Measurements from ENCODE around the gene NXNL1.

- PRO-cap: no peak
CAGE:
- cytosol, long polyA plus RNA: no peak
- long polyA plus RNA: no peak
- nucleus, long polyA plus RNA: no peak
Observed at GRCh38 chr19:16198112-16198742, 516 bp downstream of the AP1M1 start.

- PRO-cap: no peak
CAGE:
- cytosol, long polyA plus RNA: no peak
- long polyA plus RNA: no peak
- nucleus, long polyA plus RNA: no peak
Observed at GRCh38 chr19:16325192-16325565, 553 bp downstream of the KLF2 start.

GRCh38 chr19:16347632-16347882 lies 22.9 kb downstream of the KLF2 start:
- PRO-cap: no peak
CAGE:
- cytosol, long polyA plus RNA: no peak
- long polyA plus RNA: no peak
- nucleus, long polyA plus RNA: no peak

GRCh38 chr19:16462805-16463174 lies 9.0 kb downstream of the EPS15L1 start:
- PRO-cap: no peak
CAGE:
- cytosol, long polyA plus RNA: no peak
- long polyA plus RNA: no peak
- nucleus, long polyA plus RNA: no peak

DNA sequence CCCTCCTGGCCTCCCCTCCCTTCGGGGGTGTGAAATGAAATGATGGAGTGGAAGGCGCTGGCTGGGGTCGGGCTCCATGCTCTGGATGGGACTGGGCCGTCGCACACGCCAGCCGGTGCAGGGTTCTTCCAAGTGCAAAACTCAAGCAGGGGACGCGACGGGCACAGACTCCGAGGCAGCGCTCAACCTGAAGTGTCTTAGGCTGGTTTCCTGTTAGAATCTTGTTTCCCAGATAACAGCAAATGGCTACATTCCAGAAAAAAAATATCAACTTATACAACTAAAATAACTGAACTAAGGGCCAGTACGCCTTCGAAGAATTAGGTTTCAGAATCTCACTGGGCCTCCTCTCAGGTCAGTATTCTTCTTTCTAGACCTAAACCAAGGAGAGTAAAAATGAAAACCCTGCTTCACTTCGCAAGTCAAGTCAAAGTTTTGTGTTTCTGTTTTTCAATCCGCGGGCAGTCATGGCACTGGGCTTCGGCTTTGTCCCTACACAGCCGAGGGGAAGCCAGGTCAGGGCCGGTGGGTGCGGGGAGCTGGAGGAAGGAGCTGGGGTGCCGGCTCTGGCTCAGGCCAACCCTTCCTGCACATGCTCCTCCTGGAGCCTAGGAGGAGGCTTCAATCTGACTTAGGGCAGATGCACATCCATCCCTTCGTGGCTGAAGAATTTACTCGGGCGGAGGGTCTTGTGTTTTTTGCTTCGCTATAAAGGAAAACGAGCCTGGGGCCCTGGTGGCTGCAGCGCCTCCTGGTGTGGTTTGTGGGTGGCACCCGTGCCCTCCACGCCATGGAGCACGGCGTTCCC lies 22.2 kb downstream of the C19orf44 start:
- PRO-cap: no peak
CAGE:
- cytosol, long polyA plus RNA: no peak
- long polyA plus RNA: no peak
- nucleus, long polyA plus RNA: no peak

GRCh38 chr19:16531566-16531805 lies 10.8 kb downstream of the CHERP start:
- PRO-cap: no peak
CAGE:
- cytosol, long polyA plus RNA: no peak
- long polyA plus RNA: no peak
- nucleus, long polyA plus RNA: no peak

DNA sequence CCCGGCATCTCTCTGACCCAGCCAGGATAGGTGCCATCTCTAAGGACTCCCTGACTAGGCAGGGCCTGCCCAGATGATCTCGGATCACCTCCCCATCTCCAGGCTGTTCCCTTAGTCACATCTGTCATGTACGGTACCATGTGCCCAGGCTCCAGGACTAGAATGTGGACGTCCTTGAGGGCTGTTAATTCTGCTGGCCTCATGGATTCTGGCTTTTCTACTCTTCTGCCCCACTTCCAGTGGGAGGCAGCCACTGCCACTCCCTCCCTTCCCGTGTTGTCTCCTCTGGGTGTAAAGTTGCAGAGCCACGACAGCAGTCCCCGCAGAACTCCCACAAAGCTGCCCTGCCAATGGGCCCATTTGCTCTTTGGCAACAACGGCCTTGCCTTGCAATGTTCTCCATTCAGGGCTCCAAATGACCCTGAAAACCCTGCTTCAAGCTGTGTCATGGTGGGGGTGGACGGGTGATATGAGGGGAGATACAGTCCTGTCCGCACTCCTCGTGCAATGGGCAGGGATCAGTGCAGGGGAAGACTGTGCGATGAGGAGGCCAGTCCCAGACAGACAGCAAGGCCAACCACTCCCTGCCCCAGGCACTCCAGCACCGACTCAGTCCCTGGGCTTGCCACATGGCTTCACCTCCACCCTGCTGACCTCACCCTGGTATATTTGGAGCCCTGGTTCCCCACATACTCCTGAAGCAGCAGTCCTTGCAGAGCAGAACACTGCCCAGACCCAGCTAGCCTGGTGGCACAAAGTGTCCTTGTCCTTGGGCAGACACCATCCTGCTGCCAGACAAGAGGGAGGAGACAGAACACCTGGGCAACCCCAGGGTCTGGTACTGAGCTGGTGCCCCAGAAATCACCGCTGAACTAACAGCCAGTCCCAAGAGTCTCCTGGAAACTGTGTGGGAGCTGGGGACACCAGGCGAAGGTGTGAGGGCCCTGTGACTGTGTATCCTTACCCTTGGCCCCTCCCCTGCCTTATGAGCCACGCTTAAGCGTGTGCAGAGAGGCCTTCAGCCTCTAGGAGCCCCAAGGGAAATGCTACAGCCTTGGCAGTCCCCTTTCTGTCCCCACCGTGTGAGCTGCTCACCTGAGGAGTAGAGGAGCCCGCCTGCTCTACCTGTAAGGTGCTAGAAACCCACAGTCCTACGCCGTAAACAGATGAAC lies 9.0 kb upstream of the SLC35E1 start:
- PRO-cap: no peak
CAGE:
- cytosol, long polyA plus RNA: no peak
- long polyA plus RNA: no peak
- nucleus, long polyA plus RNA: no peak

GRCh38 chr19:16585598-16586592 lies 13.7 kb upstream of the SLC35E1 start:
- PRO-cap: no peak
CAGE:
- cytosol, long polyA plus RNA: no peak
- long polyA plus RNA: no peak
- nucleus, long polyA plus RNA: no peak

GRCh38 chr19:16590019-16590464 lies 17.8 kb upstream of the SLC35E1 start:
- PRO-cap: no peak
CAGE:
- cytosol, long polyA plus RNA: no peak
- long polyA plus RNA: no peak
- nucleus, long polyA plus RNA: no peak

DNA sequence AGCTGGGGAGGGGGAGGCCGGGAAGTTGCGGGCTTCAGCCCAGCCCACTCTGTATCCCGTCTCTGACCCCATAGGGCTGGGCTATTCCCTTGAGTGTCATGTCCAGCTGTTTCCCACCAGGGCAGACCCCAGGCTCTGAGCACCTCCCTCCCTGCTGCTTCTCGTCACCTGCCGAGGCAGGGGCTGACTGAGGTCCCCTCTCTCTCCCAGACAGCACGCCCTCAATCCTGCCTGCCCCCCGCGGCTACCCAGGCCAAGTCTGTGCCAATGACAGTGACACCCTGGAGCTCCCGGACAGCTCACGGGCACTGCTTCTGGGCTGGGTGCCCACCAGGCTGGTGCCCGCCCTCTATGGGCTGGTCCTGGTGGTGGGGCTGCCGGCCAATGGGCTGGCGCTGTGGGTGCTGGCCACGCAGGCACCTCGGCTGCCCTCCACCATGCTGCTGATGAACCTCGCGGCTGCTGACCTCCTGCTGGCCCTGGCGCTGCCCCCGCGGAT lies 613 bp downstream of the F2RL3 start:
- PRO-cap: no peak
CAGE:
- cytosol, long polyA plus RNA: no peak
- long polyA plus RNA: no peak
- nucleus, long polyA plus RNA: no peak

- PRO-cap: no peak
CAGE:
- cytosol, long polyA plus RNA: no peak
- long polyA plus RNA: no peak
- nucleus, long polyA plus RNA: no peak
Observed at GRCh38 chr19:17097477-17098123, 22.0 kb downstream of the MYO9B start.

DNA sequence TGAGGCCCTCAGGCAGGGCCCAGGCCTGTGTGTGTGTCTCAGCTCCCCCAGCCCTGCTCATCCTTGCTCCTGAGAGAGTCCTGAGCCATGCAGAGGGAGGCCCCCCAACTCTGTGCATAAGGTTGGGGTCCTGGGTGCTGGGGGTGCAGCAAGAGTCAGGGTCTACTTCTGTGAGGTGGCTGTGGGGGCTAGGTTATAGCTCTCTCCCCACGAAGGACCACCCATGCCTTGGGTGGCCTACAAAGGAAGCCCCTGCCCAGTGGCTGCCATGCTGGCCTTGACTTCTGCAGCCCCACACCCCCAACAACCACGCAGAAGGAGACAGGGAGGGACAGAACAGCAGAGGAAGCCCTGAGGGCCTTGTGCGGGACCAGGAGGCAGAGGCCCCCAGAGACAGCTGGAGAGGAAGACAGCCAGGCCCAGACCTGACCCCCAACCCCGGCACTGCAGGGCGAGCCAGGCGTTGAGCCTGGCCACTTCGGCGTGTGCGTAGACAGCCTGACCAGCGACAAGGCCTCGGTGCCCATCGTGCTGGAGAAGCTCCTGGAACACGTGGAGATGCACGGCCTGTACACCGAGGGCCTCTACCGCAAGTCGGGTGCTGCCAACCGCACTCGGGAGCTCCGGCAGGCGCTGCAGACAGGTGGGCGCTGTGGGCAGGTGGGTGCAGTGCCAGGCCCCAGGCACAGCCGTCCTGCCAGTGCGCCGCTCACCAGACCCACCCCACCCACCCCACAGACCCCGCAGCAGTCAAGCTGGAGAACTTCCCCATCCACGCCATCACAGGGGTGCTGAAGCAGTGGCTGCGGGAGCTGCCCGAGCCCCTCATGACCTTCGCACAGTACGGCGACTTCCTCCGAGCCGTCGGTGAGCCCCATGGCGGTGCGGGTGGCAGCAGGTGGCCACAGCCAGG lies 9.4 kb upstream of the USE1 start:
- PRO-cap: no peak
CAGE:
- cytosol, long polyA plus RNA: no peak
- long polyA plus RNA: no peak
- nucleus, long polyA plus RNA: no peak

- PRO-cap: no peak
CAGE:
- cytosol, long polyA plus RNA: no peak
- long polyA plus RNA: no peak
- nucleus, long polyA plus RNA: no peak
Observed at GRCh38 chr19:17282242-17283154, 797 bp downstream of the ANKLE1 start.

DNA sequence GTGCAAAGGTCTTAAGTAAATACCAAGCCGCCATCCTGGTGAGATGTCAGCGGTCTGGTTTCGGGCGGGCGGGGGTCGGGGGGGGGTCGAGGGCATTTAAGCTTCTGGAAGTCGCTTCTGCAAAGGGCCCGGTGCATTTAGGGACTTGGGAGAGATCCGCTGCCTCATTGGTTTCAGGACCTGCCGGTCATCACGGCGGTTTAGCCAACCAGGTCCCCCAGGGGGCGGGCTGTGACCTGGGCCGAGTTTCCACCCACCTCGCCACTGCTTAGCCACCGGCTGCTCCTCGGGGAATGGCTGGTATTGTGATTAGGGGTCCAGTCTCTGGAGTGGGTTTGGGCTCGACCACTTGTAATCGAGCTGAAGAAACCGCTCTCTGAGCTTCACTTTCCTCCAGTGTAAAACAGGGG lies 7.8 kb downstream of the ANKLE1 start:
- PRO-cap: no peak
CAGE:
- cytosol, long polyA plus RNA: no peak
- long polyA plus RNA: no peak
- nucleus, long polyA plus RNA: no peak

DNA sequence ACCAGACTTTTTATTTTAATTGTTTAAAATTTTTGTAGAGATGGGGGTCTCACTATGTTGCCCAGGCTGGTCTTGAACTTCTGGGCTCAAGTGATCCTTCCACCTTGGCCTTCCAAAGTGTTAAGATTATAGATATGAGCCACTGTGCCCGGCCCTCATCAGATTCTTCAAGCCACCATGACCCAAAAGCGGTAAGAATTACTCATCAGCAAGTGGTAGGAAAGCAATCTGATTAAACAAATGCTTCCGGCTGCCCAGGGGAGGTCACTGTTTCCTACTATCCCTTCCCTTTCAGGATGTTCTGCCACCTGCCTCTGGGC lies 7.1 kb downstream of the ABHD8 start:
- PRO-cap: no peak
CAGE:
- cytosol, long polyA plus RNA: no peak
- long polyA plus RNA: no peak
- nucleus, long polyA plus RNA: no peak

- PRO-cap: no peak
CAGE:
- cytosol, long polyA plus RNA: no peak
- long polyA plus RNA: no peak
- nucleus, long polyA plus RNA: no peak
Observed at GRCh38 chr19:17324248-17325124, 10.2 kb downstream of the ANO8 start.

- PRO-cap: no peak
CAGE:
- cytosol, long polyA plus RNA: no peak
- long polyA plus RNA: no peak
- nucleus, long polyA plus RNA: no peak
Observed at GRCh38 chr19:17358434-17358796, 18.7 kb downstream of the PLVAP start.

- PRO-cap: no peak
CAGE:
- cytosol, long polyA plus RNA: no peak
- long polyA plus RNA: no peak
- nucleus, long polyA plus RNA: no peak
Observed at GRCh38 chr19:17391529-17392355, 2.3 kb downstream of the CCDC194 start.

- PRO-cap: no peak
CAGE:
- cytosol, long polyA plus RNA: no peak
- long polyA plus RNA: no peak
- nucleus, long polyA plus RNA: no peak
Observed at GRCh38 chr19:17460661-17461136, at the start of gene NXNL1. Gene NXNL1 (minus strand): TSS chr19:17460926.

- PRO-cap: no peak
CAGE:
- cytosol, long polyA plus RNA: no peak
- long polyA plus RNA: no peak
- nucleus, long polyA plus RNA: no peak
Observed at GRCh38 chr19:17468321-17469123, 1.8 kb upstream of the SLC27A1 start.